AG09309 (cell line): ENCODE data around the genes HSD17B14, CGB1, RRAS and CPT1C.

GRCh38 chr19:48835538-48836773 is at the start of gene HSD17B14:
Gene HSD17B14 (minus strand): TSS chr19:48836491.
- RRBS: 8% methylated on average over 10 of the region's 46 CpGs

DNA sequence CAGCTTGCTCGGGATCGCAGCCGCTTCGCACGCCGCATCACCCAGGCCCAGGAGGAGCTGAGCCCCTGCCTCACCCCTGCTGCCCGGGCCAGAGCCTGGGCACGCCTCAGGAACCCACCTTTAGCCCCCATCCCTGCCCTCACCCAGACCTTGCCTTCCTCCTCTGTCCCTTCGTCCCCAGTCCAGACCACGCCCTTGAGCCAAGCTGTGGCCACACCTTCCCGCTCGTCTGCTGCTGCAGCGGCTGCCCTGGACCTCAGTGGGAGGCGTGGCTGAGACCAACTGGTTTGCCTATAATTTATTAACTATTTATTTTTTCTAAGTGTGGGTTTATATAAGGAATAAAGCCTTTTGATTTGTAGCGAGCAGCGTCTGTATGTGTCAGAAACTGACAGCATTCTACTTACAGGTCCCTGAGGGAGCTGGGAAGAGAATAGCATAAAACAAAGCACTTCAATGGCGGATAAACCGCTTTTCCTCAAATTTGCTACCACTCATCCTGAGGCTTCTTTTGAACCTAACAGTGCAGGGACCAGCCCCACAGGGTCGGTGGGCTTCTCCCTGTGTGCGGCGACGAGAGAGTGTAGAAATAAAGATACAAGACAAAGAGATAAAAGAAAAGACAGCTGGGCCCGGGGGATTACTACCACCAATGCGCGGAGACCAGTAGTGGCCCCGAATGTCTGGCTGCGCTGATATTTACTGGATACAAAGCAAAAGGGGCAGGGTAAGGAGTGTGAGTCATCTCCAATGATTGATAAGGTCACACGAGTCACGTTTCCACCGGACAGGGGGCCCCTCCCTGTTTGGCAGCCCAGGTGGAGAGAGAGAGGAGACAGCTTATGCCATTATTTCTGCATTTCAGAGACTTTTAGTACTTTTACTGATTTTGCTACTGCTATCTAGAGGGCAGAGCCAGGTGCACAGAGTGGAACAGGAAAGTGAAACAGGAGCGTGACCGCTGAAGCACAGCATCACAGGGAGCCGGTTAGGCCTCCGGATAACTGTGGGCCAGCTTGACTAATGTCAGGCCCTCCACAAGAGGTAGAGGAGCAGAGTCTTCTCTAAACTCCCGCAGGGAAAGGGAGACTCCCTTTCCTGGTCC is 3.8 kb downstream of the PPP1R15A start:
- RRBS: no CpG with 5 or more reads among the region's 35 CpGs

GRCh38 chr19:48912811-48913329 is 12.8 kb downstream of the NUCB1 start:
- RRBS: no CpG with 5 or more reads among the region's 17 CpGs

- RRBS: no CpG with 5 or more reads among the region's 19 CpGs
Observed at GRCh38 chr19:48926715-48927406, 6.6 kb upstream of the DHDH start.

DNA sequence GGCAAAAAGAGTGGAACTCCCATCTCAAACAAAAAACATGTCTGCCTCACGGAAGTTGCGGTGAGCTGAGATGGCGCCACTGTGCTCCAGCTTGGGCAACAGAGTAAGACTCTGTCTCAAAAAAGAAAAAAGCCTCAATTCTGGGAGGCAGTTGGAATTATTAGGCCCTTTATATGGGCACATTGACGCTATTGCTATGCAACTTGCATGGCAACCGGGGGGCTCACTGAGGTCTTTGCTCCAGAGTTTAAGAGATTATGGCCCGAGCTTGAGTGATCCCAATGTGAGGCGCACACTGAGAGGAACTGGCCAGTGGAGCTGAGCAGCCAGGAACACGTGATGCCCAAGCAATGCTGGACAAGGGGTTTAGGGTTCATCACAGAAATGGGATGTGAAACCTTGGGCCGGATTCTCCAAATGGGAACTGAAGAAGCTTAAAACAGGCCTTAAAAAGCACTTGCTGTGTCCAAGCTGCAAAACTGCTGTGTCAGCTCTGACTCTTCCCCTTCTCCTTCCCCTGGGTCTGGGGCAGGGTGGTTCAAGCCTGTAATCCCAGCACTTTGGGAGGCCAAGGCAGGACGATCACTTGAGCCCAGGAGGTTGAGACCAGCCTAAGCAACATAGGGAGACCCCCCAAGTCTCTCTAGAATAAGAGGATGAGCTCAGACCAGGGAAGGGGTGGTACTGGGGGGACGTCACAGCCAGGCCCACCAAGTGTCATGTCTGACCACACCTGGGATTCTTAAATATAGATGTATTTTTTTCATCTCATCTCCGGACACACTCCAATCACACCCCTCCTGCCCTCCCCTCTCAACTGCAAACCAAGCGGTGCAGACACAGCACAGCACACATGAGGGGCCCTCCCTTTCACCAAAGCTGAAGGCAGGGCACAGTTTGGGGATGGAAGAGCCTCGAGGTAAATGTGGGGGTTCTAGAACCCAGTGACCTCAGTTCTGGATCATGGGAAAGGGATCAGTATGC is 2.6 kb downstream of the FTL start:
- RRBS: no CpG with 5 or more reads among the region's 14 CpGs

DNA sequence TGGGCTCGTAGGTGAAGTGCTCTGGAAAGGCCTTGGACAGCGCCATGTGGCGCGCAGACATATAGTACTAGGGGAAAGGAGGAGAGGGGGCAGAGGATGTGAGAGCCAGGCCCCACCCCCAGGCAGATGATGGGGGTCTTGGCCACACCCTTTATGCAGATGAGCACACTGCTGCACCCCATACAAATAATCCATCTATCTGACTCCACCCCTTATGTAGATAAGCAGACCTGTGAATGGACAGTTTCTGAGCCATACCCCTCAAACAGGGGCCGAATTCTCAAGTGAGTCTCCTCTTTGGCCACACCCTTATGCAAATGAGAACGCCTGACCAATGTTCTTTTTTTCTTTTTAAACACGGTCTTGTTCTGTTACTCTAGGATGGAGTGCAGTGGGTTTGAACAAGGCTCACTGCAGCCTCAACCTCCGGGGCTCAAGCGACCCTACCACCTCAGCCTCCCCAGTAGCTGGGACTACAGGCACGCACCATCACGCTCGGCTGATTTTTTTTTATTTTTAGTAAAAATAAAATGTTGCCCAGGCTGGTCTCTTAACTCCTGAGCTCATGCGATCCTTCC is 4.8 kb downstream of the FTL start:
- RRBS: no CpG with 5 or more reads among the region's 13 CpGs

GRCh38 chr19:49020651-49020884 is 219 bp upstream of the ENSG00000268655 start:
- RRBS: no CpG with 5 or more reads among the region's 1 CpG

- RRBS: no CpG with 5 or more reads among the region's 11 CpGs
Observed at GRCh38 chr19:49020885-49021270, 529 bp upstream of the ENSG00000268655 start.

GRCh38 chr19:49036688-49037173 is at the start of gene CGB1:
Gene CGB1 (minus strand): TSS chr19:49036895.
- RRBS: no CpG with 5 or more reads among the region's 20 CpGs

GRCh38 chr19:49130196-49130679 is 10.9 kb downstream of the PPFIA3 start:
- RRBS: 89% methylated on average over 3 of the region's 24 CpGs

- RRBS: no CpG with 5 or more reads among the region's 12 CpGs
Observed at GRCh38 chr19:49395429-49396202, 7.6 kb downstream of the KASH5 start.

- RRBS: no CpG with 5 or more reads among the region's 3 CpGs
Observed at GRCh38 chr19:49446102-49446516, 4.8 kb upstream of the SLC17A7 start.

- RRBS: no CpG with 5 or more reads among the region's 15 CpGs
Observed at GRCh38 chr19:49453757-49454474, 891 bp downstream of the ALDH16A1 start.

DNA sequence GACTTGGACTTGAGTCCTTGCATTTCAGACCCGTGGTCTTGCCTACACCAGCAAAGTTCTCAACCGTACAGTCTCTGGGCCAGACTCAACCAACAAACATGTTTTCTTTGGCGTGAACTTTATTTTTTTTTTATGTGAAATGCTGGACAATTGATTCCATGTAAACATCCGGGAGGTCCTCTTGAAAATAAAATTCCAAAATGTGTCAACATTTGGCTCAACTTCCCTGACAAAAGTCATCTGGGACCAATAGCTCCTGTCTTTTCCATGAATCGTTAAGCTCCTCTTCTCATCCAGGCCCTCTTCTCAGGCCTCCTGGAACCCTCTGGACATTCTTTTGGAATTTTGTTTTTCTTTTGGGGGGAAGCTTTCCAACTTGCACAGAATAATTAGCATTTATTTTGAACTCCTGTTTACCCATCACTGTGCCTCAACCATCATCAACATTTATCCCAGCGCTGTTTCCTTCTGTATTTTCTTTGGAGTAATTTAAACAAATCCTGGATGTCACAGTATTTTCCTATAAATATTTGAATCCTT is 2.8 kb downstream of the ALDH16A1 start:
- RRBS: no CpG with 5 or more reads among the region's 6 CpGs

GRCh38 chr19:49496595-49496930 is 329 bp downstream of the RPS11 start:
- RRBS: no CpG with 5 or more reads among the region's 8 CpGs

GRCh38 chr19:49517048-49517504 is 4.6 kb downstream of the FCGRT start:
- RRBS: no CpG with 5 or more reads among the region's 8 CpGs

DNA sequence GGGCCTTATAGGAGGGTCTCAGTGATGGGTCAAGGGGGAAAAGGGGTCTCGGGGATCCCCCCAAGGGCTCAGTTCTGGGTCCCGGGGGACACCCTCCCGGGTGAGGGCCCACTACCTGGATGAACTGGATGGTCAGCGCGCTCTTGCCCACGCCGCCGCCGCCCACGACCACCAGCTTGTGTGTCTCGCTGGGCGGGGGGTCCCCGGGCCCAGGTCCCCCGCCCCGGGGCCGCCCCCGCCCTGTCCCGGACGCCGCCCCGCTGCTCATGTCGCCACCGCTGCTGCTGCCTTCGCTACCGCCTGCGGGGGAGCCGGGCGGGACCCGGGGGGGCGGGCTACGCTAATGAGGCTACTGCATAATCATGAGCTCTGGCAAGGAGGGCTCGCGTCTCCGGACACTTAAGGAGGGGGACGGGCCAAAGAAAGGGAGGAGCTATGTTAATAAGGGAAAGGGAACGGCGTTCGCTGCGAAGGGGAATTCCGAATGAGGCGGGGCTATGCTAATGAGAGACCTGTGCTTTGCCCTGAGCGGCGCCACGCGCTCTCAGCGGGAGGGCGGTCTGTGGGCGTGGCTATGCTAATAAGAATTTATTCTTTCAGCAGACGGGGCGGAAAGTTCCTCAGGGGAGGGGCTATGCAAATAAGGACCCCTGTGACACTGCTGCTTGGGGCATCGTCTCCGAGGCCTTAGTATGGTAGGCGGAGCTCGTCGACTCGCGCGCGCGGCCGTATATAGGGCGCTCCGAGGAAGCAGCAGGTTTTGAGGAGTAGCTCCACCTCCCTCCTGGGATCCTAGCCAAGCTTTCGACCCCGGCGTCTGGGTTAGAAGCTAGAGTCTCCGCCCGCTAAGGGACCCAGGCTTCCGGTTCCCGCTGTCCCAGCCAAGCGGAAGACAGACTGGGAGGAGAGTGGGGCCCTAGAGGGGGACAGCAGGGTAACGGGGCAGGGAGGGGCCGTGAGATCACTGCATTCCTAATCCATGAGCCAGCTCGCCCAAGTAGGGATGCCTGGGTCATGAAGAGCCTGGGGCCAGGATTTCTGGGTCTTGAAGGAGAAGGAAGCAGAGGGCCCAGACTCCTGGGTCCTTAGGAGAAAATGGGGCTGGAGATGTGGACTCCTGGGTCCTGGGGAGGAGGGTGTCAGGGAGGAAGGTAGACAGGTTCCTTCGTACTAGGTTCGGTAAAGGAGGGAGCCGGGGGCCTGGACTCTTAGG is at the start of gene RRAS:
Gene RRAS, minus strand, starts transcription at position 313 of the 1,213 bp plus-strand sequence.
- RRBS: 2% methylated on average over 25 of the region's 77 CpGs

GRCh38 chr19:49646095-49646841 is 4.3 kb downstream of the SCAF1 start:
- RRBS: no CpG with 5 or more reads among the region's 25 CpGs

- RRBS: no CpG with 5 or more reads among the region's 8 CpGs
Observed at GRCh38 chr19:49679254-49679853, 2.3 kb downstream of the PRMT1 start.

DNA sequence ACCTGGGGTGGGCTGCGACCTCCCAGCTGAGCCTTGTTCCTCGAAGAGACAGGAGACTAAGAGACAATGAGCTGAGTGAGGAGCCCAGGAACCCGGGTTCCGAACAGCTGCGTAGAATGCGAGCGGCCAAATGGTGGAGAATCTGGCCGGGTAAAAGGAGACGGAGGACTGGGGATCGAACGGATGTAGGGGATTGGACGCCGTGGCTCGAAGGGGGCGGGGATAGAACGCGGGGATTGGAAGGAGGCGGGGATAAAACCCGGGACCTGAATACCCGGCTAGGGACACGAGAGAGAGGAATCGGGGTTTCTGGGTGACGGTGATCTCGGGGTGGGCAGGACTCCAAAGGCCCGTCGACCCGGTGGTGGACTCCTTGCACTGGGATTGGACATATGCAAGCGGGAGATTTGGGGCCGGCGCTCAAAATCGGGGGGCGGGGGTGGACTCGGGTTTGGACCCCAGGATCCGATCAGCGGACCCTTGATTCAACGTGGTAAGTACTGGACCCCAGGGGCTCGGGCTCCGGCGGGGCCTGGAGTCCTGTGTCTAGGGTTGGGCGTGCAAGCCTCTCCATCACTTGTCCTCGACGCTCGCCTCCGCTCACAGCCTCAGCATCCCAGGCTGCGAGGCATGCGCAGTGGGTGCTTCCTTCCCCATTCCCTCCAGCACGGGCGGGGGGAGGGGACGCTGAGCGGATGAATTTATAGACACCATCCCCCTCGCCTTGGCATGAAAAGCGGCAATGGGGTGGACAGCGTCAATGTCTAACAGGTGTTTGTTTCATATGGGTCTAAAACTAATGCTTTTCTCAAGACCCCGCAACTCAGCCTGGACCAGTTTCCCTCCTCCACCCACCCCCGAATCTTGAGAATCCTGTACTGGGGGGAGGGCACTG is at the start of gene CPT1C:
Gene CPT1C, plus strand, starts transcription at position 269 of the 895 bp plus-strand sequence.
- RRBS: under 1% methylated on average over 24 of the region's 55 CpGs